Mesenteric fat pad (tissue), 1 donor: ENCODE results near the genes SPP1, ABCG2 and GRID2.

DNA sequence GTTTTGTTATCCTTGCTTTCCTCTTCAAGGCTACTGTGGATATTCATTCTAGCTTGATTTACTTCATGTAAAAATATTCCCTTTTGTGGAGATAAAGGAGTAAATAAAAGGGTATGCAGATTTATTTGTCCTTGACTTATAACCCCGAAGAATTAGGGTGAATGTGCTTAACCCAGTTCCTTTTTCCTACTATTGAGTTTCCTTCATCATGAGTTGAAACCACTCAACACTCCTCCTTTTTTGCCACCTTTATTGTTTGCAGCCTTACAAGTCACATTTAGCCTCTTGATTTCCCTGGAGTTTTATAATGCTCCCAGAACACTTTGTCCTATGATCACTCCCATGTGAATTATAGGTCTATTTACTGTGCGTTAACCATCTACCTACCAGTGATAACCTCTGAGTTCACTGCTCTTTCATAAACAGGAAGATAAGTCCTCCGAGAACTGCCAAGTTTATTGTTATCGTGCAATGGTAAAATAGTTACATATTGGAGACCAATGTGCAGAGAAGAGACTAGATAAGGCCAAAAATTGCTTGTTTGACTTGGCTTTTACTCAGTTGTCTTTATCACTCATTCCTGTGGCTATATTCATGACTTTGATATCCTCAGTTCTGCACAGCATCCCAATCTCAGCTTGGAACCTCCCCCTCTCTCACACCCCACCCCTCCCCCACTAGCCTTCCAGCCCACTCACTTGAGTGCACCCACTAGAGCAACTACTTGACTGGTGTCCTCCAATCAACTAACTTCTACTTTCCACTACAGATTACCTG lies 13.0 kb upstream of the NUDT9 start:
- PRO-cap, result no peak

DNA sequence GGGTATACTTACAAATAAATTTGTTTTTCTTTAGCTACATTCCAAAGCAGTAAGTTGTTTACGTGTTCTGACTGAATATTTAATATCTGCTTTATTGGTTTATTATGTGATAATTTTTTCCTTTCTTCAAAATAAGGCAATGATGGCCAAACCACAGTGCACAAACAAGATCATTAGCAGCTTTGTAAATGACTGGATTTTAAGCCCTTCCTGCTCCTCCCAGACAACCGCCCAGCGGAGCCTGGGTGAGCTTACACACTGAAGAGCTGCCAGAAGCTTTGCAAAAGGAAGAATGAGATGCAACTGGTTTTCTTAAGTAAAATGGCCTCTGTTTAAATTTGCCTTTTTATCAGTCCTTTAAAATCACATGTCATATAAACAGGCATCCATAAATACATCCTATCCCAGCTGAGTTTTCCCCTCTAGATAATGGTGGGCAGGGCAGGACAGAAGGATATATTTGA lies 52.2 kb downstream of the SPARCL1 start:
- PRO-cap, result no peak

GRCh38 chr4:87745265-87745774 lies 54.0 kb upstream of the IBSP start:
- PRO-cap, result no peak

DNA sequence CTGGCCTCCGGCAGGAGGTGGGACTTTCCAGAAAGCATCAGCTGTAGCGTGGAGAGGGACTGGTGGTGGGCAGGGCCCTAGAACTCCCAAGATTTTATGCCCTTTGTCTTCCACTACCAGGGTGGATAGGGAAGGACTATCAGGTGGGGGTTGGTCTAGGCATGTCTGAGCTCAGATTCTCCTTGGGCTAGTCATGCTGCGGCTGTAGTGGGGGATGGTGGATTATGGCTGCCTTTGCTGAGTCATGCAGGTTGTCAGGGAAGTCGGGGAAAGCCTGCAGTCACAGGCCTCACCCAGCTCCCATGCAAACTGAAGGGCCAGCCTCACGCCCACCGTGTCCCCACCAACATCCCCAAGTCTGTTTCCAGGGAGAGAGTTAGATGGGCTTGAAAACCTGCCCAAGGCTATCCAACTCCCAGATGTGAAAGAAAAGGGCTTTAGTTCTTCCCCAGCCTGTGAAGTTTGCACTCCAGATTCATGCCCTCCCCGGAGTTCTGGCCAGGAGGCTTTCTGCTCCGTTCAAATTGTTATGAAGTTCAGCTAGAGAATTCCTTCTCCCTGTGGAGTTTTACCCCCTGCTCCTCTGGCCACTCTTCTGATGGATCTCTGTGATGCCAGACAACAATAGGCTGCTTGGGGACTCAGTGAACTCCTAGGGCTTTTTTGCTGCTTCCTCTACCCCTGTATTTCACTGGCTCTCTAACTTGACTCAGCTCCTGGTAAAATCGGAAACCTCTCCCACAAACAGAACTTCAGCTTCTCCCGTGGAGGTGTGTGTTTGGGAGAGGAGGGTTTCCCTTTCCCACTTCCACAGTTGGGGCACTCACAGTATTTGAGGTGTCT lies 13.3 kb upstream of the MEPE start:
- PRO-cap, result no peak

GRCh38 chr4:87974797-87975223 lies 704 bp upstream of the SPP1 start:
- PRO-cap, result no peak

DNA sequence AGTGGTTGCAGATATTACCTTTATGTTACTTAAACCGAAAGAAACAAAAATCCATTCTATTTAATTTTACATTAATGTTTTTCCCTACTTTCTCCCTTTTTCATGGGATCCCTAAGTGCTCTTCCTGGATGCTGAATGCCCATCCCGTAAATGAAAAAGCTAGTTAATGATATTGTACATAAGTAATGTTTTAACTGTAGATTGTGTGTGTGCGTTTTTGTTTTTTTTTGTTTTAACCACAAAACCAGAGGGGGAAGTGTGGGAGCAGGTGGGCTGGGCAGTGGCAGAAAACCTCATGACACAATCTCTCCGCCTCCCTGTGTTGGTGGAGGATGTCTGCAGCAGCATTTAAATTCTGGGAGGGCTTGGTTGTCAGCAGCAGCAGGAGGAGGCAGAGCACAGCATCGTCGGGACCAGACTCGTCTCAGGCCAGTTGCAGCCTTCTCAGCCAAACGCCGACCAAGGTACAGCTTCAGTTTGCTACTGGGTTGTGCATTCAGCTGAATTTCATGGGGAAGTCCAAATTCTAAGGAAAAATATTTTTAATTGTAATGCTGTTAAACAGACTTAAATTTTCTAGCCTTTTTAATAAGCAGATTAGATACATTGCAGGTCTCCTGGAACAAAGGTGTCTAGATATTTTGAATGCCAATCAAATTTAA lies at the start of gene SPP1:
SPP1 (plus strand) TSS at position 378 of the 662 bp plus-strand sequence.
- PRO-cap, result unidirectional peak, plus-strand start at position 378 of the sequence

DNA sequence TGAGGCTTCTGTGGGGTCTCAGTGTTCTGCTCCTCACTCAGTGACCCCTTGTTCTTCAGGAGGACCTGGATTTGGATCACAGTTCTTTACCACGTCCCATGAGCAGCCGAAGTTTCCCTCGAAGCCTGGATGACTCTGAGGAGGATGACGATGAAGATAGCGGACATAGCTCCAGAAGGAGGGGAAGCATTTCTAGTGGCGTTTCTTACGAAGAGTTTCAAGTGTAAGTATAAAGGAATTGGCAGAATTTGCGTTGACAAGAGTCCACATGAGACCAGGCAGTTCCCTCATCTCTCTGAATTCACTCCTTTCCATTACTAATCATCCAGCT lies 60.4 kb downstream of the PKD2 start:
- PRO-cap, result no peak

DNA sequence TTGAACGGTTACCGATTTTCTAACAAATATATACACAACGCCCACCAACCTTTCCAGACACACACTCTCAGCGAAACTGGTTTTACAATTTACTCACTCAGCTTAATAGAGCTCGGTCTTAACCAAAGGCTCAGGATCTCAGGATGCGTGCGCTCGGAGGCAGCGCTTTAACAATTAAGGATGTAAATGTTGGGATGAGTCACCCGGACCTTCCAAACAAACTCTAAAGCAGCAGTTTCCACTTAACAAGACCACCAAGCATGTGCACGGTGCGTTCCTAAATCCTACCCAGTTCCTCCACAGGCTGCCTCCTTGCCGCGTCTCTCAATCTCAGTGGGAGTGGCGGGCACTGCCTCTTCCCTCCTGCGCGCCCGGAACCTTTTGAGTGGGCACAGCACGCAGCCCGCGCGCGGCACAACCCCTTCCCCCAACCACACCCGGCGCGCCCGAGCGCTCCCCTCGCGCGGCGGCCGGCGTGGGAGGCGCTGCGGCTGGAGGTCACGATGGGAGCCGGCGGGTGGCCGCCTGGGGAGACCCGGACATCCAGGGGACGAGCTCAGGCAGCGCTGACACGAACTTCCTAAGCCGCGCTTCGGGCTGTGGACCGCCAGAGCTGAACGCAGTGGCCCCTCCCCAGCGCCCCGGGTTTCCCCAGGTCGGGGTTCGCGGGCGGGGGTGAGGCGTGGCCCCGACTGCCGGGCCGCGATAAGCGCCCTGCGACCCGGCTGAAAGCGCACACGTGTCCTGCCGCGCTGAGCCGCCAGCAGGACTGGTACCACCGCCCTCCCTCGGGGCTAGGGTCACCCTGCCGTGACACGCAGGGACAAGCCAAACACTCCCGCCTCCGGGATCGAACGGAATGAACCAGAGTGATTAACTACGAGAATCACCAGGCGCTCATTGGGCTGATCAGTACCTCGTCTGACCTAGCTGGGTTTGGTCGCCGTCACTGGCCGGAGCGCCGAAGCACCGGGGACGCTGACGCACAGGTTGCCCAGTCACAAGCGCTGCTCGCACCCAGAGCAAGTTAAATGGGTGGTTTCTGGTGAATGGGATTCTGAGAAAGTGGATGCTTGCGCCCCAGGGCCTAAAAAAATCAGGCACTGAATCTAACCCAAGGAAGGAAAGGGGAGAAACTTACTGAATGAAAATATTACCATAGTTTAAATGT lies at the start of gene ABCG2:
ABCG2 (minus strand) TSS at position 351 of the 1,171 bp plus-strand sequence.
- PRO-cap, result no peak

GRCh38 chr4:88610631-88611524 lies 18.6 kb downstream of the HERC3 start:
- PRO-cap, result no peak

GRCh38 chr4:88735422-88735977 lies 37.9 kb upstream of the NAP1L5 start:
- PRO-cap, result no peak

DNA sequence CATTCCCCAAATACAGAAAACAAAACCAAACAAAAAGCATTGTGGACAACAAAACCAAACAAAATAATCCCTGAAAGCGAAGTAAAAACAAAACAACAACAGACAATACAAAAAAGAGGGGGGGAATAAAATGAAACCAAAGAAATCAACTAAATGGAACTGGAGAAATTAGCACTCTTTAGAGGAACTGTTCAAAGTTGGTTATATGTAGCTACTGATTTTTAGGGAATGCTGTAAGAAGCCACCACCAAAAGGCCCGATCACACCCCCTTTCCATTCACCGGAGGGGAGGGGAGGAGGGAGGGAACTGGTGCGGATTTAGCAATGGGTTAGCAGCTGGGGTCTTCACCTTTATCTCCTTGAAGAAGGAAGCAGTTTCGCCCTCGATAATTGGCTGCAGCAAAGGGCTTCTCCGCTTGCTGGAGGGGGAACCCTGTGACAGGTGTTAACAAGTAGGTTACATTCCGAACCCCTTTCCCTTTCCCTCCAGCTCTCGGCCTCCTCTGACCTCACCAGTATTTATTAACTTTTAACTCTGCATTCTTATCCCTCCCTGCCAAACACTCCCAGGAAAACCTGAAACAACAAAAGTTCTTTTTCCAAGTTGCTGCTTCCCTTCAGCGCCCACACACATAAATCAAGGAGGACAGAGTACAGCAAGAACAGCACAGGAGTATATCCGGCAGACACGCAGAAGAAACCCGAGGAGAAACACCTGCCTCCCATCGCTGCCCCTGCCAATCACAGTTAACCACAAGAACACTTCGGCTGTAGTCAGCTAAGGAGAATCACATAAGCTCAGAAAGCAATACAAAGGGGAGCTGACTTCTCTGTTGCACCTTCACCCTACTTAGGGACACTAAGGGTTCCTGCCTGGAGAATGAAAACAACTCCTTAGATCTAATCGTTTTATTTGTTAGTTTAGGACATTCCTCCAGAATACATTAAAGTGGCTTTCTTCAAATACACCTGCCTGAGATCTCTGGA lies 39.8 kb upstream of the NAP1L5 start:
- PRO-cap, result no peak

DNA sequence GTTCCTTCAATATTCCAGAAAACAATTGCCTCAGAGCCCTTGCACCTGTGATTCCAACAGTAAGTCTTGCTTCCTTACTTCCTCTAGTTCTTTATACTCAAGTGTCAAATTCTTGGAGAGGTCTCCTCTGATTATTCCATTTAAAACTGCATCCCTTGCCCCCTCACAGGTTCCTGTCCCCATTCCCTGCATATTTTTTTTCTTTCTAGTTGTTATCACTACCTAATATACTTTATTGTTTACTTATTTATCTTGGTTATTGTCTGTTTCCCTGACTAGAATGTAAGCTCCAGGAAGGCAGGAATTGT lies 81.2 kb upstream of the NAP1L5 start:
- PRO-cap, result no peak

DNA sequence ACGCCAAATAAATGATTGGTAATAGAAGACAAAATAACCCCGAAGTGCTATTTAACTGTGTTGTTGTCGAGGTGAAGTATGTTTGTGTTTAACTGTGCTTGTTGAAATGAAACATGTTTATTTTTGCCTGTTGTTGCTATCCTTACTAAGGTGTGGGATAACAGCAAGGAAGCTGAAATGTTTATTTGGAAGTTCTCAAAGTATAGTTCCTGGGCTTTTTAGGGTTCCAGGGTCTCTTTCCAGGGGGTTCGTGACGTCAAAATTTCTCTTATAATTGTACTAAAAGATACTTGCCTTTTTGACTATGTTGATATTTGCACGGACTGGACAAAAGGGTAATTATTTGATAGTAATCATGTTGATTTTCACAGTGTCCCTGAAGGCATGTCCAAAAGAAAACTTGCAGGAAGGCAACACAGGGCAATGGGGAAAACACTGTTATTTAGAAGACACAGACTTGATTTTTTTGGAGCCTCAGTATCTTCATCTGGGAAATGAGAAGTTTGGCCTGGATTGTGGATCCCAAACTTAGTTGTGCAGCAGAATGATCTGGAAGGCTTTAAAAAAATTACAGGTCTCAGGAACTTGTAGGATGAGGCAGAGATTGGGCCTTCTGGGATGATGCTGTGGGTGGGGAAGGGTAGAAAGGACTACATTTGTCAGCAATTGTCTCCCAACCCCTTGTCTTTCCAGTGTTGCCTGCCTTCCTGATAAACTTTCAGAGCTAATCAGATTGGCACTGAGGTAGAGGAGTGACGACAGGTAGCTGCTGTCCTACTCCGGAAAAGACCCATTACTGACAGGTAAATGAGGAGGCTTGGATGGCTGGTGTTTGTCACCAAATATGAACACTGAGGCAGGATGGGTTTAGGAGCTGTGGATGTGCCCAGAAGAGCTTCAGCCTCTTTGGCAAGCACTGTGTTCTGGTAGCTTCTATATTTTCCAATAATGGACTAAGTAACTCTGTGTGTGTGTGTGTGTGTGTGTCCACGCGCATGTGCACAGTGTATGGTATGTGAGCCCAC lies 33.1 kb downstream of the GPRIN3 start:
- PRO-cap, result no peak

GRCh38 chr4:89306351-89307216 lies 1.0 kb downstream of the GPRIN3 start:
- PRO-cap, result no peak

GRCh38 chr4:89838051-89838607 lies 1.2 kb upstream of the SNCA start:
- PRO-cap, result no peak

- PRO-cap, result no peak
These were observed 85.6 kb downstream of the CCSER1 start for GRCh38 chr4:90212624-90213352.

GRCh38 chr4:92303402-92304565 lies at the start of gene GRID2:
Gene GRID2 (plus strand): TSS chr4:92303966.
- PRO-cap, result no peak

GRCh38 chr4:93842391-93843227 lies 14.1 kb downstream of the ATOH1 start:
- PRO-cap, result no peak

DNA sequence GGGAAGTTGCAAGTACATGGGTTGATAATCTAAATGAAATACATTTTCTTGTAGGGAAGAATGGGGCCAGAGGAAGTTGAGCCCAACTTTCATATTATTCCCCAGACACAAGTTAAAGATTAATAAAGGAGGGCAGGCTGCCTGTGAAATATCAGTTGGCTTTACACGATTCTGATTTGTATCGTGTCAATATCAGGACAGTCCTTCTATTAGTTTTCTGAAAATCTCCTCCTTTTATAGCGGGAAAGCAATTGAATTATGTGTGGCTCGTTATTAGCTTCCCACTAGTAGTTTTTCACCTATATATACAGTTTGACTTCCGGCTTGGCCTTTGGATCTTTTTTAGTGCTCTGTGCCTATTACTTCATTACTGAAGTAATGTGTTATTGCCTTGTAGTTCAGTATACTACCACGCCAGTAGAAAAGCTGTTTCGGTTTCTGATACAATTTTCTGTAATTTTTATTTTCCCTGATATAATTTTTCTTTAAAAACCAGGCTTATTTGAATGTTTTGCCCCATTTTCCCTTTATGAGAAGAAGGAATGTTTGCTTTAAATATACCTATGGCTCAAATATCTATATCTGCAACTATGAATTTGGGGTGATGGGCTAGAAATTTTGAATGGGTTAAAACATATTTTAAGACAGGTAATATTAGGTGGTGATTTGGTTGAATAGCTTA lies 1.9 kb downstream of the PDLIM5 start:
- PRO-cap, result no peak

GRCh38 chr4:94520867-94521655 lies 69.3 kb downstream of the PDLIM5 start:
- PRO-cap, result no peak